ENCODE measurements around a stretch of chr15.

DNA sequence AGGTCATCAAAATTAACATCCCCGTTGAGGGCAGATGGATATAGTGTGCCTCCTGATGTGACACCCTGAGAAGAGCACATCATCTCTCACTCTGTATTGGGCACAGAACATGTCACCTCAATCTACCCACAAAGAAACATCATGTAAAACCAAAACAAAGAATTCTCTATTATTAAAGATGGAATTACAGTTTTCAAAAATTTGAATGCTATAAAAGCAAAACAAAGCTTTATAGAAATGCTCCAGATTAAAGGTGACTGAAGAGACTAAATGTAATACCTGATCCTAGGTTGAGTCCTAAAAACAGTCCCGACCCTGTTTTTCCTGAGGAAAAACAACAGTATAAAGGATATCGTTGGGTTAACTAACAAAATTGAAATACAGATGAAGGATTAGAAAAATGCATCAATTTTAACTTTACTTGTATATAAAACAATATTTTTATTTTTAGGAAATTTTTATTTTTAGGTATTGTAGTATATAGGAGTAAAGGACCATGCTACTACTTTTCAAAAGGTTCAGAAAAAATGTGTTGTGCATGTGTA lies 222.2 kb upstream of the NANOGP8 start:
- PRO-cap: no peak

DNA sequence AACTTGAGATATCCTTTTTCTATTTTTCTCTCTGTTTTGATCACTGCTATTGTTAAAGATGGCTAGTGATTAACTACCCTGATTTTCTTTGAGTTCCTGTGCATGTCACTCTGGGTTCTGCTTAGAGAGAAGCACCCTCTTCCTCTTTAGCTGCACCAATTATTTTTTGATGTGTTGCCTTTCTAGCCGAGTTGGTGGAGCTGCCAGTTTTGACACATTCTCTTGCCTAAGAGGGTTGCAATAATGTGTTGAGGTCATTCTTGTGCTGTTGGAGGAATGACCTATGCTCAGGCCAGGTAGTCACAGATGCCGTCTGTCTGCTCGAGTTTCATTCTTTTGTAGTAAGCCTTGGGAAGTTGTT lies 84.5 kb upstream of the DPH6 start:
- PRO-cap: no peak

DNA sequence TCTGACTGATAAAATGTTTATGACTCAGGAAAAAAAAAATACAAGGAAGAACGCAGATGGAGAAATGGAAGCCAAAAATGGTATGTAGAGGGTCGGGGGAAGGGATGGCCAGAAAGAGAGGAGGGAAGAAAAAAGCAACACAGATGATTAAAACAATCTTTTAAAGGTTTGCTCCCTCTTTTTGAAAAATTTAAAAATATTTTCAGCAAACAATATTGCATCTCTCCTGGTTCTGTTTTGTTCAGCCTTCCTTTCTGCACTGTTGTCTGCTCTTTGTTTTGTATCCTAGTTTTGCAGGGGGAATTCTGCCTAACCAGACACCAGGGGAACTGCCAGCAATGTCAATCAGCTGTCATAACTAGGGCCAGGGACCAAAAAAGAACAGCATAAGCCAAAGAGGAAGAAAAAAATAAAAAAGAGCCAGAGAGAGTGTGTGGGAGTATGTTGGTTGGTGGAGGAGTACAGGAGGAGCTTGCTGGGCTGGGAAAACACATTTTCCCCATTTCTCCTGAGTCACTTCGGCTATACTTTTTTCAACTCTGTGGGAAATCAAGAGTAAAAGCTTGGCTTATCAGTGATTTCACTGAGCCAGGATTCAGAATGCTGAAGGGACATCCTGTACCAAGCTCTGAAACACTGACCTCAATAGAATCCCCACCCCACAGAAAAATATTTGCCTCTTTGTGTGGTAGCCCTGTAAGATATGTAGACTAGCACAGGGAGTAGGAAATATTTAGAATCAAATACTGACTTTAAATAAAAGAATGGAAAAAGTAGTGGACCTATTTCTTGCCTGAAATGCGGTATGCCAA lies 144.7 kb upstream of the DPH6 start:
- PRO-cap: bidirectional peak, plus-strand start at position 462 of the sequence, minus-strand start at position 275 of the sequence

GRCh38 chr15:36427951-36428753 lies 151.3 kb upstream of the CDIN1 start:
- PRO-cap: no peak

DNA sequence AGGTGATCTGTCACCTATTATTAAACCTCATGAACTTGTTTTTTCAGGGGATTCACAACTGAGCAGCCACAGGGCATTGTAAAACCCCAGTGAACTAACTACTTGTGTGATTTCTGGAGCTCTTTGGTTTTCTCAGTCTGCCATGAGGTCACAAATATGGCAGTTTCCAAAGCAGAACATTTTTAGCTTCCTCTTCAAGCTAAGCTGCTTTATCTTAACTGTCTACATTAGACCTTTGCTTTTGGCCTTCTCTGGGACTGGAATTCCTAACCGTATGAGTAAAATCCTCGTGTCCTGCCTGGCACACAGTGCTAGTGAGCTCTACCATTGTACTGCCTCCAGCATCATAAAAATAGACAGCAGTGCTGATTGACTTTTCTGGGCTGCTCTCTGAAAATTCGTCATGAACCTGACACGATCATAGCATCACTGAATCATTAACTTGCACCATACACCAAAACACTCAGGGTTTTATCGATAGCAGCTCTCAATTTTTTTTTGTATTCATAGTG lies 22.1 kb downstream of the CDIN1 start:
- PRO-cap: bidirectional peak, plus-strand start at position 457 of the sequence, minus-strand start at position 96 of the sequence

GRCh38 chr15:36877757-36879065 lies 222.1 kb downstream of the MEIS2 start:
- PRO-cap: no peak

GRCh38 chr15:36915242-36915417 lies 185.2 kb downstream of the MEIS2 start:
- PRO-cap: bidirectional peak, plus-strand start at chr15:36915324, minus-strand start at chr15:36915096

DNA sequence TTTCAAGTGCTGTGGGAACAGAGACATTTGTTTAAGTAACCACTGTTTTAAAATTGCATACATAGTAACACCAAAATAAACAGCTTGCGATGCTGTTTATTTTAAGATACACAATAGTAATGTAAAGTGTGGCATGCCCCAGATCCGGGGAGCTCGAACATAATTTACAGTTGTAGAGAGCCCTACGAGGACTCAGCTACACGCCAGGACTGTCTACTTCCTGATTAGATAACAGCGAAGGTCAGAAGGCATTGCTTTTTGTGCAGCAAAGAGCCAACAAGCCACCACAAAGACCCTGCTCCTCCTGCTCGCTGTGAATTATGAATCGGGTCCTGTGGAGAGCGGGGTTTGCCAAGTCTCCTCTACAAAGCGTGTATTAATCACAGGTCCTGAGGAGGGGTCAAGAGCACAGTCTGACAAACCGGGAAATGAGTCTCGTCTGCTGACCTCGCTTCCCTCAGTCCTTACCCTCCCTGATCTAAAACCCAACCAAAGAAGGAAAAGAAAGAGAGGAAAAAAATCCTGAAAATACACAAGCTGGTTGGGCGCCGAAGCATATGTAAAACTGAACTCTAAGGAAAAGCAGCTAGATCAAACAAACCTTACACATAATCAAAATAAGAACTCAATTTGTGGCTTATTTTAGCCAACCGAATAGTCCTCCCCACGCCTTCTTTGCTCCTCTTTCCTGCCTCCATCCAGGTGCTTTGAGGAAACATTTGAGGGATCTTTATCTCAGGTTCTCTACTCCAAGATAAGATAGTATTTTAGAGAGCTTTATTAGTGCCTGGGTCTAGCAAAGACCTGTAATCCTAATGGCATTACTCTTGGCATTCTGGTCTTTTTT lies 80.3 kb downstream of the MEIS2 start:
- PRO-cap: no peak

GRCh38 chr15:37807391-37807722 lies 127.1 kb upstream of the TMCO5A start:
- PRO-cap: no peak

GRCh38 chr15:37984386-37984856 lies 50.0 kb downstream of the TMCO5A start:
- PRO-cap: no peak

GRCh38 chr15:38041540-38042009 lies 107.1 kb downstream of the TMCO5A start:
- PRO-cap: no peak

DNA sequence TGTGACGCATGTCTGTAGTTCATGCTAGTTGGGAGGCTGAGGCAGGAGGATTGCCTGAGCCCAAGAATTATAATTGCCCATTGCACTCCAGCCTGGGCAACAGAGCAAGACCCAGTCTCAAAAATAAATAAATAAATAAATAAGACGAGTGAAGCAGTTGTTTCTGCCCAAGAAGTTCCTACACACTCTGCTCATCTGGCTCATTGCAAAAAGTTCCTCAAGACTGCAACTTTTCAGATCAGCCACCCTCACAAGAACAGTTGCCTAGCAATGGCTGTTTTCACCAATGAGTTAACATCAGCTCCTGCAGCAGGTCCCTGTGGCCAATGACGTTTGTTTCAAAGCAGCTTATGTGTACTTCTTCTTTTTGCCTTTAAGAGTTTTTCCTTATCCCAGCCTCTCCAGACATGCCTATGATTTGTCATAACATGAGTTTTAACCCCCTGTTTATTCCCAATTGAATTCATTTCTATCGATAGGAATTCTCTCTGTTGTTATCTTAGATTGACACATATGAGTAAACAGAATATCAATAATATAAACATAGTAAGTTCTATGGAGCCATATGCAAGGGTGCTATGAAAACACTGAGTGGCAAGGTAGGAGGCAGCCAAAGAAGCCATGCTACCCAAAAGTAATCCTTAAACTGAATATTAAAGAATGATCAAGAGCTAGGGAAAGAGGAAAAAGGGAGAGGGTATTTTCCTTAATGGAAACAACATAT lies 118.3 kb upstream of the SPRED1 start:
- PRO-cap: no peak

DNA sequence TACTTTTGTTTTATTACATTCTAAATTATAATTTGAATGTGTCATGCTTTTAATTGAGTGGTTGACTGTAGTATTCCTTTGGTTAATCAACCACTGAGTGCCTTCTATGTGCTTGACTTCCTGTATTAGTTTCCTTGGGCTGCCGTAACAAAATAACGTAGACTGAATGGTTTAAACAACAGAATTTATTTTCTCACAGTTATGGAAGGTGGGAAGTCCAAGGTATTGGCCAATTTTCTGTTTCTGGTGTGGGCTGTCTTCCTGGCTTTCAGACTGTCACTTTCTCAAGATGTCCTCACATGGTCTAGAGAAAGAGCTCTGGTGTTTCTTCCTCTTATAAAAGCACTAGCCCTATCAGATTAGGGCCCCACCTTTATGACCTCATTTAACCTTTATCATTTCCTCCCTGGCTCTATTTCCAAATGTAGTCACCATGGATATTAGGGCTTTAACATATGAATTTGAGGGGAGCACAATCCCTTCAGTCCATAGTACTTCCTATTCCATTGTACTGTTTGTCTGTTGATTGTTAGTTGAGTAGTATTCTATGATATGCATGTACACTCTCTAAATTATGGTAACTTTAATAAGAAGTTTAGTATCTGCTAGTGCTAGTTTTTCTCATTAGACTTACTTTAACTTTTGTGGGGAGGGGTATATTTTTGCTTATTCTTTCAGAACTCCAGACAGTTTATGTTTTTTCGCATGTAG lies 54.7 kb downstream of the SPRED1 start:
- PRO-cap: no peak

GRCh38 chr15:38563259-38564568 lies 900 bp downstream of the RASGRP1 start:
- PRO-cap: no peak

DNA sequence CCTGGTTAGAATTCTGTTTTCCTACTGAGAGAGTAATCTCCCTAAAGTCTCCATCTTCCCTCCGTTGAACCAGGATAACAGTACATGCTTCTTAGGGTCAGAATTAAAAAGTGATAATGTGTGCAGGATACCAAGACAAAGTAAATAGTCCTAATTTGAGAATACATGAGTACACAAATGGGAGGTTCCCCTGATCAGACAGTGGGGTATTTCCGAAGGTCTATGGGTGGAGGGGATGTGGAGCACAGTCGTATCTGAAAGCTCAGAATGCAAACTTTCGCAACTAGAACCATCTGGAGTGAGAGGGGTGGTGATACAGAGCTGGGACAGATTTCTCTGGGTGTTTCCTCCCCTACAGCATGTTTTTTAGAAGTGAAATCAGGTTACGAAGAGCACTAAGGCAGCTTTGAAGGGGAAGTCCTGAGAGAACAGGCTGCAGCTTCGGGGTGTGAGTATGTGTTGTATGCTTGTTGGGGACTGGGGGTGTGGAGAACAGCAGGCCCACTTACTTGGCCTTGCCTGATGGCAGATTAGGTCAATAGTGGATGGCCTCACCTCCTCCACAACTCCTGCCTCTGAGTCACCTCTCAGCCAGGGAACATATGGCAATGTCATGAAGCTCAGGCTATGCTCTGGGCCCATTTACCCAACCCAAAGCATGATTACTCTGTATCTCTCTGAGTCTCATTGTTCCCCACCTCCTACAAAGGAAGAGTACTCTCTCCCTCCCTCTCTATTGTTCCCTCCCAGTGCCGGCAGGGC lies 107.1 kb upstream of the RASGRP1 start:
- PRO-cap: no peak

DNA sequence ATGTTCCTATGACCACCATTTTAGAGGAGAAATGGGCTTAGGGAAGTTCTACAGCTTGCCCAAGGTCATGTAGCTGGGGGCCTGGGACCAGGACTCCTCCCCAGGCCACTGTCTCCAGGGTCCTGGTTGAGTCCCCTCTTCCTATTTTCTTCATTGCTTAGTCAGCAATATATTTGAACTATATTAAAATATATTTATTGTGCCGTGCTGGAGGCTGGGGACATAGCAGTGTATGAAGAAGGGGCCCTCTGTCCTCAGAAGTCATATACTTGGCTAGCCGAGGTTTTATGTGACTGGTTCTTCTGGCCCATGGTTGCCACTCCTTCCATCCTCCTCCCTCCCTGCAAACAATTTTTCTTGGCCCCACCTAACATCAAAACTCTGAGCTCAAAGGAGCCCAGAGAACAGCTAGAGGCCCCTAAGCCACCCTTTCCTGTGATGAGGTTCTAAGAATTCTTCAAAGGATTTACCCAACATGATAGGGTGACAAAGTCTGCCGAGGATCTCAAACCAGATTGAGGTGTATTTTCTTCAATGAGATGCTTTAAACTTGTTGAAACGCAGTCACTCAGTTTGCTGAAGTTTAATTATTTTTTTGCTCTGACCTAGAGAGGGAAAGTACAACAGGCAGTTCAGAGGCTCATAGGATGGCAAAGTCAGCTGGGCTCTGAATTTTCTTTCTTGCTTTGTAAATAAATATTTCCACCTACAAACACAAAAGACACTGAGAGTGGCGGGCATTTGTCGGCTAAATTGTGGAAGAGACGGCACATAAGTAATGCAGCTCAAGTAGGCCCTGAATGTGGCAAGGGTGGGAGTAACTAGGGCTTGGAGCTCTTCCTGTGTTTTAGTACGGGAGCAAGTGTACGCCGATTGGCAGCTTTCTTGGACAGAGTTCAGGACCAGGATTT lies 121.4 kb upstream of the RASGRP1 start:
- PRO-cap: no peak

DNA sequence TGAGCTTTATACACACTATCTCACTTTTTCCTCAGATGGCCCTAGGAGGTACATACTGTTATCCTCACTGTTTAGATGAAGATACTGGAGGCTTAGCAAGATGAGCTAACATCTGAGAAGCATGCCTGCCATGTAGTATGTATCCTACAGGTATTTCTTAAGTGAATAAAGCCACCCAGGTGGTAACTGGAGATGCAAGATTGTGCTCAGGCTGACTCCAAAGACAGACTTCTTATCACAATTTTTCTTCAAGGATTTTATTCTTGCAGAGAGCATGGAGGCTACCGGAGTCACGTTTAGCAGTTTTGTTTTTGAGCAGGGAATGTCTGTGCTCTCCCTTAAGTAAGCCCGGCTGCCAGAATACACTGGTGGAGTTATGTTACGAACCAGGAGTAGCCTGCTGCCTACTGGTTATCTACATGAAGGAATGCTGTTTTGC lies 300.0 kb upstream of the RASGRP1 start:
- PRO-cap: no peak

GRCh38 chr15:39172634-39173192 lies 408.2 kb upstream of the THBS1 start:
- PRO-cap: no peak

- PRO-cap: no peak
Measured at GRCh38 chr15:39420427-39421264, 160.2 kb upstream of the THBS1 start.

DNA sequence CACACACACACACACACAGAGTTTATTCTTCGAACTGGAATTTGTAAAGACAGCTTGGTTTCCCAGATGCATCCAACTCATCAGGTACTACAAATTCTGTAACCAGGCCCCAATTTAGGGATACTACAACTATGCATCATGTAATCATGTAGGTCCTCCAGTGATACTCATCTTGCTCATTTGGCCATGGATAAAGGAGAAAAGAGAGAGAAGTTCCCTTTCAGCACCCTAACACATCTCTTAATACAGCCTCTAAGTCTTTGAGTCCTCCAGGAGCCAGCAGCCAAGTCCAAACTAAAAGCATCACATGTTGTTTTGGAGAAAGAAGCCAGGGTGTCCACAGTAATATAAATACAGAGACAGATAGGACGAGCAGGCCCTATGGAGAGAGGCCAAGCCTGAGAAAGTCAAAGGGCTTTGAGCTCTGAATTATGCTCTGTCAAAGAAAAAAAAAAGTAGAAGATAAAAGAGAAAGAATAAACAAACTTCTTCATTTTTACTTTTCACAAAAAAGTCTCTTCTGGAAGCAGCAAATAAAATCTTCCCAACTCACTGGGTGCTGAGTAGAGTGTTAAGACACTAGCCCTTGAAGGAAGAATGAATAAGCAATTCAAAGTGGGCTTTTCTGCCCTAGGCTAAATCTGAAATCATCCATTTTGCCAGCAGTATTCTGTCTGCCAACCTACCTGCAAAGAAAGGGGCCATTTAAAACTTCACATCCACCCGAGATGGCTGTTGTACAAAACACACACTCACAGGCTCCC lies 92.4 kb upstream of the THBS1 start:
- PRO-cap: no peak